ENCODE measurements around the gene TNFSF15.

GRCh38 chr9:113988114-113988662 is 89.9 kb downstream of the AMBP start:
- PRO-cap, result no peak

- PRO-cap, result no peak
These were observed 40.0 kb downstream of the AMBP start for GRCh38 chr9:114038156-114038479.

DNA sequence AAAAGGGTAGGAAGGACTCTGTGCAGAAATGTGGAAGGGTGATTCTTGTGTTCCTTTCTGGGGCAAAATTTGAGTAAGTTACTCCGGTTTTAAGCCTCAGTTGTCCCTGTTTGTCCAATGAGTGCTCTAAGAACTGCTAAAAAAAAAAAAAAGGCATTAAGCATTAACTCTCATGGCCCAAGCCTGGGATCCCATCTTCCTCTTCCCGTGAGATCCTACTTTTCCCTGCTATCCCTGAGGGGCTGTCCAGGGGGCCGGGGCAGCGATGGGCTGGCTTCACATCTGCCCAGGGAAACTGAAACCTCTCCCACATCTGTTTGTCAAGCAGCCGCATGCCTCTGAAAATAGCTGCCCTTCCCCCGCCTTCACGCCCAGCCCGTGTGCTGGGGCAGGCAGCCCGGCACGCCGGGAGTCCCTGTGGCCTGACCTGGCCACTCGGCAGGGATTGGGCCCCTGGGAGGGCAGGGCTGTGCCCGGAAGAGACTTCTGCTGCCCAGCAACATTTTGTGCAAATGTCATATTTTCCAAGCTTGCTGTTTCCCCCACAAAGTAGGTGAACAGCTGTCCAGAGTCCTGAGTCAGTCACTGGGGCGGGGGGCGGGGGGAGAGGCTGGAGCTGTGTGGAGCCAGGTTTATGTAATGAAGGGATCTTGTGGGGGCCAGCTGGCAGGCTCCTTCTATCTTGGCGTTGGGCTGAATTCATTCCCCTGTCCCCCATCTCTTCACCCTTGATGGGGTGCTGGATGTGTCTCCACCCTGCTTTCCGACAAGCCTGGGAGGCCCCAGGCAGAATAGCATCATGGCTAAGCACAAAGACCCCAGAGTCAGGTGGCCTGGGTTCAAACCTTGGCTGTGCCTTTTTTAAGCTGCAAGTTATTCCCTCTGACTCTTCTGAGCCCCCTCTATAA is 8.2 kb downstream of the COL27A1 start:
- PRO-cap, result no peak

- PRO-cap, result no peak
These were observed 2.8 kb downstream of the ORM1 start for GRCh38 chr9:114325453-114326353.

GRCh38 chr9:114328165-114328769 is 1.4 kb upstream of the ORM2 start:
- PRO-cap, result no peak

DNA sequence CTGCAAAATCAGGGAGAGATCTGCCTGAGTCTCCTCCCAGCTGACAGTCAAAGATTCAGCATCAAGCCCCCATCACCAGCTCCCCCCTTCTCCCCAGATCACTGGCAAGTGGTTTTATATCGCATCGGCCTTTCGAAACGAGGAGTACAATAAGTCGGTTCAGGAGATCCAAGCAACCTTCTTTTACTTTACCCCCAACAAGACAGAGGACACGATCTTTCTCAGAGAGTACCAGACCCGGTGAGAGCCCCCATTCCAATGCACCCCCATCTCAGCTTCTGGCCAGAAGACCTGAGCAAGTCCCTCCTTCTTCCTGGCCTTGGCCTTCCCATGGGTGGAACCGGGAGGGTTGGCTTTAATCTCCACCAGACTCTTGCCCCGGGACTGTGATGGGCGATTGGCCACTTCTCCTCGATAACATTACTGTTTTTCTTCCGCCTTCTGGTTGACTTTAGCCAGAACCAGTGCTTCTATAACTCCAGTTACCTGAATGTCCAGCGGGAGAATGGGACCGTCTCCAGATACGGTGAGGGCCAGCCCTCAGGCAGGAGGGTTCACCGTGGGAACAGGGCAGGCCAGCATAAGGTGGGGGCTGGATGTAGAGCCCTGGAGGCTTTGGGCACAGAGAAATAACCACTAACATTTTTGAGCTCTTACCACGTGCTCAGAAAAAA is 805 bp downstream of the ORM2 start:
- PRO-cap, result no peak

GRCh38 chr9:114335919-114337031 is 6.6 kb downstream of the ORM2 start:
- PRO-cap, result no peak

DNA sequence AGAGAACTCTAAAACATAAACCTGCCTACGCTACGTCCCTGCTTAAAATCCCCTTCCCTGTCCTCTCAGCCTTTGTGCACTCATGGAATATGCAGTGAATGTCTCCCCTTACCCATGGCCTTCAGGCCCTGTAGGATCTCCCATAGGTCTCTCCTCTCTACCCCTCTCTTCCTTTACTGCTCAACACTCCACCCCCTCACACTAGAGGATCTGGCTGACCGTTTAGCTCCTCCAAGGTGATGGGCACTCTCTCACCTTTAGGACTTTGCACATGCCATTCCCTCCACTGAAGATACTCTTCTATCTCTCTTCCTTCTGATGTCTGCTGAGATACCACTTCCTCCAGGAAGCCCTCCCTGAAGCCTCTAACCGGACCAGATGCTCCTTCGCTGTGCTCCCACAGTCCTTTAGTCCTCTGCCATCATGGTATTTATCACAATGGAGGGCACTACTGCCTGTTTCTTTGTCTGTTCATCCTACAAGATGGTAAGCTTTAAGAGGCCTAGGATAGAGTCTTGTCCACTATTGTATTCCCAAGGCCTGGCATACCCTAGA is 20.0 kb downstream of the ORM2 start:
- PRO-cap, result no peak

DNA sequence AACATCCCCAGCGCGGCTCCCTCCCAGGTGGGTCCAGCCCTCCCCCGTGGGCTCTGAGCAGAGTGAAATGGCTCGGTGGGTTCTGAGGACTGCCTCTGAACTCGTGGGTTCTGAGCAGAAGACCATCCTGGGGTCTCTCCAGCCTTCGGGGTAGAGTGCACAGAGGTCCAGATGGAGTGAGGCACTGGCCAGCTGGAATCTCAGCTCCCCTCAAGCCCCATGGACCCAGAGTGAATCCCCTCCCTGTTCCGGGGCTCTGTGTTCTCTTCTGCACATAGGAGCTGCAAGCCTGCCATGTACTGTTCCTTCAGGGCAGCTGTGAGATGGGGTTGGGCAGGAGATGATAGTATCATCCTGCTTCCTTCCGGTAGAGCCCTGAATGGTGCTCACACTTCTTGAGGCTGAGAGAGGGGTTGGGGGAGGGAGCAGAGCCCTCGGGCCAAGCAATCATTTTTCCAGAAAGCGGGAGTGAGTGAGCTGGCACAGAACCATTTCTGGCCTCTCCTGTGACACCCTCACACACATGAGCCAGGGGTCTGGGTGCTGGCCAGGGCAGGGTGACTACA is 15.9 kb downstream of the AKNA start:
- PRO-cap, result no peak

- PRO-cap, result no peak
These were observed 1.1 kb upstream of the AKNA start for GRCh38 chr9:114388731-114389402.

DNA sequence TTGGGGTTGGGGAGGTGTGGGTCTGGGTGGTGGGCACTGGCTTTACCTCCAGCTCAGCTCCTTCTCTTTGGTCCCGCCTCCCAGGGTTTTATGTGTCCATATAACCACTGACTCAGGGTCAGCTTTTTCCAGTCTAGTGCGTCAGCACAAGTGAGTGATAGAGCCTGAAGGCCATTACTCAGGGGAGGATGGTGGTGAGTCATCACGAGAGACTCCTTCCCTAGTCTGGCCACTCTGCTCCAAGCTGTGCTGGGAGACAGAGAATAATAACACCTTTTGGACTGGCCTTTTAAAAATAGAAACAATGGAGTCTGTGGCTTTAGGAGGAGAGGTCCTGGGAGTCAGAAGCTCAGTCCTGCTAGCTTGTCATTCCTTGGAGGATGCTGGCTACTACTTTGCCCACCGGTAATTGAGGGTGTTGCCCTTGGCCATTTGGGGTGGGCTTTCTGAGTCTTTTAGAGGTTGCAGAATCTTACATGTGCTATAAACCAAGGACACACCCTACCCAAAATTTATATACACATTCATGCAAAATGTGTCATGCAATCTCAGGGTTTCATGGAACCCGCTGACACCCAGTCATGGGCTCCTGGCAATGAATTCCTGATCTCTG is 35.5 kb upstream of the ATP6V1G1 start:
- PRO-cap, result no peak

DNA sequence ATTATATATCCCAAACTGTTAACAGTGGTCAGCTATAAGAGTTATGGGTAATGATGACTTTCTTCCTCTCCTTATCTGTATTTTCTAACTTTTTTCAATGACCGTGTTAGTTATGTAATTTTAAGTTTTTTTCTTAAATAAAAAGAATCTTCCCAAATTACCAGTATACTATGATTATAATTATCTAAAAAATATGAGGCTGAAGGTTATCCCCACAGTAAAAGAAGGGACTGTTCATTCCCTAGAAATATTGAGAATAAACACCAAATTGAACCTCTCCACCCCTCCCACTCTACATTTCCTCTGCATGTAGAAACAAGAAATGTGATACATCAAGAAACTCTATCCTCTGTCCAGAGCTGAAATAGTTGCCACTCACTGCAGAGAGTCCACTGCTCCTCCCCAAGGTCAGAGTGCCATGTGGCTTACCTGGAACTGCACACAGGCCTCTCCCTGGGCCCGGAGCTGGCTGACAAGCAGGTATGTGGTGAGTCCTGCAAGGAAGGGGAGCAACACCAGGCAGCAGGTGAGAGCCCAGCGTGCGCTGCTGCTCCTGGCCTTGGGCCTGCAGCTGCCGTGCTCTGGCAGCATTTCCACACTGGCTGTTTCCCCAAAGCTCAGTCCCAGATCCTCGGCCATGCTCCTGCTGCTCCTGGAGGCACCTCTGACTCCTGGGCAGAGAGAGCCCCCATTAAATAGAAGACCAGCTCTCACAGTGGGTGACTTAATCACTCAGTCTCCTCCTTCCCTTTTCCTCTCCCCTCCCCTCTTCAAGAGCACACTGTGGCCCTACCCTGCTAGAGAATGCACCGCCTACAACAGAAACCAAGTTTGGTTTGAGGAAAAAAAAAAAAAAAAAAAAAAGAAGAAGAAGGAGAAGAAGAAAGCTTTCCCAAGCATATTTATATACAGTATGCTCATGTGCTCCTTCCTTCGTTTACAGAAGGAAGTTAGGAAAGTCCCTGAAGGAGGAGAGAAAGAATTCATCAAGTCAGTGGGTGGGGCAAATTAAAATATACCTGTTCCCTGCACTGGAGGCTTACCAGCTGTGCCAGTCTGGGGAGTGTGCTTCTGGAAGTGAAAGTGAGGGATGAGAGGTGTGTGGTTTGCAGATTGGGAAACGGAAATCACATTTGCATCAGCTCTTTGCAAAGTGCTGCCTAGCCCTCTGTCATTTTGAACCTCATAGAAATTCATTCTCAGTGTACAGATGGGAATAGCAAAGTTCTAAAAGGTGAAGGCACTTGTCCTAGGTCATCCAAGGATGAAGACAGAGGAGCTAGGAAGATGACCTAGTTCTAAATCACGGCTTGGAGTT is at the start of gene TNFSF15:
TNFSF15 (minus strand) TSS at position 666 of the 1,318 bp plus-strand sequence.
- PRO-cap, result no peak

DNA sequence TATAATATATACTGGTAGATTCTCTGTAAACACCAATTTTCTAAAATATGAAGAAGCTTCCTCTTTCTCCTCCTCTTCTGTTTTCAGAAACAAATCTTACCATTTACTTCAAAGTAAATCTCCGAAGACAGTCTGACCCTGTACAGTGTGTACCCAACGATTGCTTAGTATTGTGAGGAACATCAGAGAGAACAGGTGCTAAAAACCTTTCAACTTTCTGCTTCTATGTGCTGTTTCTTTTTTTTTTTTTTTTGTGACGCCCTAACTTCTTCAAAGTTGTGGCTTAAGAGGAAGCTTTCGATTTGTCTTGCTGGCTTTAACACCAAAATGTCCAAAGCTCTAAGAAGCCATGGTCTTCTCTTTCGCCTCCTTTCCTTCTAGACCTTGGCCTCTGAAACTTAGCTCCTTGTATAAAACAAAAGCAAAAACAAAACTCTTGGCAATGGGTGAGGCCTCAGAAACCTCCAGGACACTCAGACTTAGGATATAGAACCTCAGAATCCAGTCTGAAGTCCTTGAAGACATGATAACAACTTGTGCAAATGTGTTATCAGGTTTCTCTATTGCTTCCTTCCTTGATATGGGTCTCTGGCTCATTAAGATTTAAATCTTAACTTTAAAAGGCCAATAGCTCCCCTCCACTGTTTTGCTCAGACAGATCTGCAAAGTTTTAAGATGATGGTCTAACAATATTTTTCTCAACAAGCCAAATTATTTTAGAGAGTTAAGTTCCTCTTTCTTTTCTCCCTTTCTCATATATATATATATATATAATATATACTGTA is 1.1 kb downstream of the TNFSF8 start:
- PRO-cap, result no peak

DNA sequence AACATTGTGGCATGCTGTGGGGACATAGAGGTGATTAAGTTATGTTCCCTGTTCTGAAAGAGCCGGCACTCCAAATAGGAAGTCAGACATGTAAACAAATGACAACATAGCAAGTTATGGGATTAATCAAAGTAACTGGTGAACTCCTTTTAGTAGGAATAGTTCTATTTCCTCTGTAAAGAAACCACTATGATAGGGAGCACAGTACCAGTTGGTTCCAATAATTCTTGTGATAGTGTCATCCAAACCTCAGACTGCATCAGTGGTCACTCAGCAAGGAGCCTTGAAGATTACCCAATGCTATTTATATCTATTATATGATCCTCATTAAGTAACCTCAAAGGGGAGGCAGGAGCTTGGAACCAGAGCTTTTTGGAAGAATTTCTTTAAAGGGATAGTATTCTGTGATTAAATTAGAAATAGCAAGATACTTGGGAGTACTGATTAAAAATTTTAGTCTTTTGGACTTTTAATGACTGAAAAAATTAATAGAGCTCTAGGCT is 93.9 kb upstream of the TNC start:
- PRO-cap, result no peak

GRCh38 chr9:115394120-115394788 is 276.3 kb upstream of the TNC start:
- PRO-cap, result no peak

- PRO-cap, result no peak
These were observed 497.9 kb upstream of the TNC start for GRCh38 chr9:115615837-115616264.

DNA sequence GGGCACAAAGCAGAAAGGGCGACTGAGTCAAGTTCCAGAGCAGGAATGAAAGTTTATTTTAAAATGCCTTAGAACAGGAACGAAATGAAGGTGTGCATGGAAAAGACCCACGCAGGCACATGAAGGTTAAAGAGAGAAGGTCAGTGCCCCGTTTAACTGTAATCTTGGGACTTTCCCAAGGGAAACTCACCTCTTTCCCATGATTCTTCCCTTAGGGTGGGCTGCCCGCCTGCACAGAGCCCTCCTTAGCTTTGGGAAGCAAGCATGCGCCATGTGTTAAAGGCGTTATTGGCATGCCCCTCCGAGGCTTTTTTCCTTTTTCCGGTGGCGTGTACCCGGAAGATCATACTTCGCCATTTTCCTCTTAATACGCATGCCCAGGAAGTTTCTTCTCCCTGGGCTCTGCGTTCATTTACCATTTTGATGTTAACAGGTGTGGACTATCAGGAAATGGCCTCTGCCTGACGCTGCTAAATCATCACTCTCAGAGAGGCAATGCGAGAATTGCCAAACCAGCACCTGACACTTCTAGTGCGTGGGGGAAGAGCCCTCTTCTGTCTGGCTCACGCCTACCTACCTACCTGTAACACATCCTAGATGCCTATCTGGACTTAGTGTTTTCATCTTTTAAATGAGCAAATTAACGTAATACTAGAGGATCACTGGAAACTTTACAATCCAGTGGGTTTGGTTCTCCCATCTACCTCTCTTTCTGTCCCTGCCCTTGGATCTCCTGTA is 409.5 kb upstream of the PAPPA start:
- PRO-cap, result no peak

DNA sequence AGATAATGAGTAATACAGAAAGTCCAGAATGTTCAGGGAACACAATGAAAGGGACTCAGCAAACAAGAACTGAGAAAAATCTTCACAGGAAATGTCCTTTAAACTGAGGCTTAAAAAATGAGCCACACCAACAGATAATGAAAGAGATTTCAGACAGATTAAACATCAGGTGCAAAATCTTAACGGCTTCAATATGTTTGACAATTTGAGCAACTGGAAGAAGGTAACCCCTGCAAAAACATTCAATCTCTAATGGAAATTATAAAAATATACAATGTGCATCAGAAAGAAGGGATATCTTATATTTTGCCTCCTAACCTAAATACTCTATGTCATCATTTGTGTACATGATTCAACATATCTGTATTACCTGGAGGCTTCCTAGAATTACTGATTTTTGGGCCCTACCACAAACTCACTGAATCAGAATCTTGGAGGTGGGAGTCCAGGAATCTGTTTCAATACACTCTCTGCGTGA is 373.1 kb upstream of the PAPPA start:
- PRO-cap, result no peak

DNA sequence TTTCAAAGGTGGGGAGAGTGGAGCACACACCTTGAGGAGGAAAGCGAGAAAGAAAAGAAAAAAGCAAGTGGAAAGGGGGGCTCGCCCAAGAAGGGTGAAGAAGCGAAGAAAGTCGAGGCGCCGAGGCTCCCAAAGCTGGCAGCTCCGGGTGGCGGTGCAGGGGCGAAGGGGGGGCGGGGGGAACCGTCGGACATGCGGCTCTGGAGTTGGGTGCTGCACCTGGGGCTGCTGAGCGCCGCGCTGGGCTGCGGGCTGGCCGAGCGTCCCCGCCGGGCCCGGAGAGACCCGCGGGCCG is 337 bp downstream of the PAPPA start:
- PRO-cap, result unidirectional peak, plus-strand start at position 182 of the sequence

DNA sequence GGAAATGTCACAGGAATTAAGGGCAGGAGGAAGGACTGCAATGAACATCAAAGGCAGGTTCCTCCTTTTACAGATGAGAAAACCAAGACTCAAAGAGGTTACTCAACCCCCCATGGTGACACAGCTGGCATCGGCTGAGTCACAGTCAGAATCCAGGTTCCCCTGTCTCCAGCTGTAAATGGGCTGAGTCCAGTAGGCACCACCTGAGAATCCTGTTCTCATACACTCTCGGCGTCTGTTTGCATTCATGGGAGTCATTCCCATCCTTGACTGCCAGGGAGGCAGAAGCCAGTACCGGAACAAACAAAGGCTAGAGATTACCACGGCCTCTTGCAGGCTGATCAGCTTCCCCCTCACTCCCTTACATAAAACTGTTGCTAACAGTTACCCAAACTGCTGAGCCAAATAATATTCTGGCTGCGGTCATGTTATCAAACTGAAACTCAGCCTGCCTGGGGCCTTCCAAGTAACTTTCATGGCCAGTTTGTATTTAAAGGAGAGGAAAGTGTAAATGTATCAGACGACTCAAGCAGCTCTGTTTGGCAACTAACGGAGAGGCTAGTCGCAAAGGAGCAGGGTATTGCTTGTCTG is 201.7 kb downstream of the PAPPA start:
- PRO-cap, result no peak

All from left ventricle myocardium (tissue), 1 donor.